ENCODE measurements around a stretch of chr19.

GRCh38 chr19:847774-848200, 4.3 kb upstream of the ELANE start:
- PRO-cap: no peak
- RAMPAGE, long total RNA, 2 experiments: no peak in any of the 2 experiments

GRCh38 chr19:903066-903579, 9.9 kb downstream of the R3HDM4 start:
- PRO-cap: no peak
- RAMPAGE, long total RNA, 2 experiments: no peak in any of the 2 experiments

DNA sequence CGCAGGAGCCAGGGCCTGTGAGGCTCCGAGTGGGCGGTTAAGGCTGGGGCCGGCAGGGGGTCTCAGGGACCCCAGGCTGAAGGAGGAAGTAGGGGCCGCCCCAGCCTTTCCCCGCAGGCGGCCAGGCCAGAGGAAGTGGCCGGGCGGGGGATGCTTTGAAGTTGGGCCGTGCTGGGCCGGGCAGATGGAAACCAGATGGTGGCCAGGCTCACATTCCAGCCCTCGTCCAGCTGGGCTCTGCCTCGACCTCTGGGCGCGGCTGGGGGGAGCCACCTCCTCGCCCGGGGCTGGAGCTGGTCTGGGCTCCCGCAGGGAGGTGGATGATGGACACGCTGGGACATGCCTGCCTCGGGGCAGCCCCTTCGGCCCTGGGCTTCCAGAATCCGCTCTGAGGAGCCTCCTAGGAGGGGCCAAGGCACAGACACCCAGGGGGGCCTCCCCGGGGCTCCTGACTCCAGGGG, 7.4 kb downstream of the ARID3A start:
- PRO-cap: no peak
- RAMPAGE, long total RNA, 2 experiments: no peak in any of the 2 experiments

- PRO-cap: no peak
- RAMPAGE, long total RNA, 2 experiments: no peak in any of the 2 experiments
These were observed 14.3 kb downstream of the ARID3A start for GRCh38 chr19:940122-940507.

GRCh38 chr19:1075463-1075927, 8.5 kb downstream of the ARHGAP45 start:
- PRO-cap: no peak
- RAMPAGE, long total RNA, 2 experiments: no peak in any of the 2 experiments

DNA sequence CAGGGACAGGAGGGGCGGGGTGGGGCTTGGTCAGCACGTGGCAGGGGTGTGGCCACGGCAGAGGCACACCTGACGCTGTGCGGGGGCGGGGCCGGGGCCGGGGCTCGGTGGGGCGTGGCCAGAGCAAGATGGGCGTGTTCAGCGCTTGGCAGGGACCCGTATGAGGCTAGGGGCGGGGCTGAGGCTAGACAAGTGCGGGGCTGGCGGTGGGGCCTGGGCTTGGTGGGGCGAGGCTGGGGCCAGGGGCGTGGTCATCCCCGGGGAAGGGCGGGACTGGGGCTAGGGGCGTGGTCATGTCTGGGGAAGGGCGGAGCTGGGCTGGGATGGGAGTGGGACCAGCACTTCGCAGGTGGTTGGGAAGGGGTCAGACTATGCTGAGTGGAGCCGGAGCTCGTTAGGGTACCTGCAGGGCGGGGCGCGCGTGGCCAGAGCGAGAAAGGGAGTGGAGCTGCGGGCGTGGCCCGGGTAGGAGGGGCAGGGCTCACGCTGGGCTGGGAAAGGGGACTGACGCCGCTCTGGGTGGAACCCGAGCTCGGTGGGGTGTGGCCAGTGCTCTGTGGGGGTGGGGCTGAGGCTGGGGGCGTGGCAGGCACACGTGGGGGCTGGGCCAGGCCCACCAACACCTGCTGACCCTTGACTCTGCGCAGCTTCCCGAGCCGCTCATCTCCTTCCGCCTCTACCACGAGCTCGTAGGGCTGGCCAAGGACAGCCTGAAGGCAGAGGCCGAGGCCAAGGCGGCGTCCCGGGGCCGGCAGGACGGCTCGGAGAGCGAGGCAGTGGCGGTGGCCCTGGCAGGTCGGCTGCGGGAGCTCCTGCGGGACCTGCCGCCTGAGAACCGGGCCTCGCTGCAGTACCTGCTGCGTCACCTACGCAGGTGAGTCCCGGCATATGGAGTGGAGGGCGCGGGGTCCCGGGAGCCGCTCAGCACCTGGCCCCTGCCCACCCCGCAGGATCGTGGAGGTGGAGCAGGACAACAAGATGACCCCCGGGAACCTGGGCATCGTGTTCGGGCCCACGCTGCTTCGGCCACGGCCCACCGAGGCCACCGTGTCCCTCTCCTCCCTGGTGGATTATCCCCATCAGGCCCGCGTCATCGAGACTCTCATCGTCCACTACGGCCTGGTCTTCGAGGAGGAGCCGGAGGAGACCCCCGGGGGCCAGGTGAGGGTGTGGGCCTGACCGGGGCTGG, 12.6 kb downstream of the POLR2E start:
- PRO-cap: no peak
- RAMPAGE, long total RNA, 2 experiments: no peak in any of the 2 experiments

GRCh38 chr19:1089634-1090525, 5.3 kb downstream of the POLR2E start:
- PRO-cap: no peak
- RAMPAGE, long total RNA, 2 experiments: no peak in any of the 2 experiments

- PRO-cap: bidirectional peak, plus-strand start at chr19:1131985, minus-strand start at chr19:1131885; bidirectional peak, plus-strand start at chr19:1132366, minus-strand start at chr19:1132279
- RAMPAGE, long total RNA, 2 experiments: start-site peak on the minus strand in 2 of 2 experiments, at chr19:1132115-1132334 at its widest, 92 to 264 reads per replicate
These were observed 28.2 kb downstream of the GPX4 start for GRCh38 chr19:1131697-1132600.

DNA sequence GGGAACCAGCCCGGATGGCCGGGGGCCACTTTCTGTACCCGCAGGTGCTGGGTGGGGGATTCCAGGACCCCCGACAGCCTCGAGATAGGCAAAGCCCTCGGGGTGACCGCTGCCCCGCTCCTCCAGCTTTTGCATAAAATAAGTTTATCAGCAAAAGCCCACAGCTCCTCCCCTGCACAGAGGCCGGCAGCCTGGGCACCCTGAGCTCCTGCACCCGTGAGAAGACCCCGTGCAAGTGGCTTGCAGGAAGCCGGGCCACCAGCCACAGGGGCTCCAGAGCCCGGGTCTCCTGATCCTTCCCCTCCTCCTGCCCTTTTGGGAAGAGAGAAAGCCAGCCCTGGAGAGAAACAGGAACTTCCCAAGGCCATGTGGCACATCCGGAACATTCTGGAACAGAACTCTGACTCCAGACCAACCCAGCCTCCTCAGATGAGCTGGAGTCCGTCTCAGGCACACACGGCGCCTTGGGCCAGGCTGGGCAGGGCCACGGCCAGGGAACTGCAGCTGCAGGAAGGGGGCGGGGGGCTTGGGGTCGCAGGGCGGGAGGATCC, 23.2 kb downstream of the SBNO2 start:
- PRO-cap: bidirectional peak, plus-strand start at position 428 of the sequence, minus-strand start at position 317 of the sequence
- RAMPAGE, long total RNA, 2 experiments: no peak in any of the 2 experiments

DNA sequence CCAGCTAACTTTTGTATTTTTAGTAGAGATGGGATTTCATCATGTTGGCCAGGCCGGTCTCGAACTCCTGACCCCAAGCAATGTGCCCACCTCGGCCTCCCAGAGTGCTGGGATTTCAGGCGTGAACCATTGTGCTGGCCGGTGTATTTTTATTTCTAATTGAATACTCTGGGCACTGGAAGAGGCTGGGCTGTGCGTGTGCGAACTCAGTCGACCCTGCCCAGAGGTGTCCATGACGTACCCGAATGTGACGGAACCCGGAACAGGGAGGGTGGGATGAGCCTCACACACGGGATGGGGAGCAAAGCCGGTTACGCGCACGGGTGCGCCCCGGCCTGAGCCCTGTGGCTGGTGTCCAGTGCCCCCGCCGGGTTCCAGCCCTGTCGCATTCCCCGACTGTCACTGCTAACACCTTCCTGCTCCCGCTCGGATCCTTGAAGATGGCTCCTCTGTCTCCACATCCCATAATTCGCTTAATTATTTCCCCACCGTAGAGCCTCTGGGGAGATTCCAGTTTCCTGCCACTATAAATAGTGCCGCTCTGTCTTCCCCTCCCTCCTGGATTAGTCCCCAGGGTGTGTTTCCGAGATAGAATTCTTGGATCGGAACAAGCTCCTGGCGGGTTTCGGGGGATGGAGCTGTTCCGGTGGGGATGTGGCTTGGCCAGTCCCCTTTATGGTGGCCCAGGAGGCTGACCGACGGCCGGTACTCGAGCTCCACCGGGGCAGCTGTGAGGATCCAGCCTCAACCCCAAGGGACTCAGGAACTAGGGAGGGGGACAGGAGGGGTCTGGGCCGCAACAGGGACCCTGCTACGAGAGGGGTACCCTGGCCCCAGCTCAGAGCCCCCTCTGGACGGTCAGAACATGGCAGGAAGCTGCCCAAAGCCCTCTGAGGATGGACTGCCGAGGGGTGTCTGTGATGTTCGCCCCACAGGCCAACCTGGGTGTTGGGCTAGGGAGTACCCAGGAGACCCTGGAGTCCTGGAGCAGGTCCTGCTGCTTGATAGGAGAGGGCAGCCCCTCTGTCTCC, 21.9 kb downstream of the SBNO2 start:
- PRO-cap: bidirectional peak, plus-strand start at position 621 of the sequence, minus-strand start at position 466 of the sequence
- RAMPAGE, long total RNA, 2 experiments: no peak in any of the 2 experiments

- PRO-cap: no peak
- RAMPAGE, long total RNA, 2 experiments: no peak in any of the 2 experiments
These were observed 9.2 kb downstream of the SBNO2 start for GRCh38 chr19:1164834-1165231.

GRCh38 chr19:1172668-1173427, 1.2 kb downstream of the SBNO2 start:
- PRO-cap: unidirectional peak, plus-strand start at chr19:1172839; bidirectional peak, plus-strand start at chr19:1172897, minus-strand start at chr19:1172850
- RAMPAGE, long total RNA, 2 experiments: start-site peak on the plus strand in 1 of 2 experiments, at chr19:1172926-1173049 at its widest, 6 reads per replicate

- PRO-cap: unidirectional peak, plus-strand start at chr19:1180767
- RAMPAGE, long total RNA, 2 experiments: no peak in any of the 2 experiments
These were observed 6.3 kb upstream of the SBNO2 start for GRCh38 chr19:1180152-1181014.

DNA sequence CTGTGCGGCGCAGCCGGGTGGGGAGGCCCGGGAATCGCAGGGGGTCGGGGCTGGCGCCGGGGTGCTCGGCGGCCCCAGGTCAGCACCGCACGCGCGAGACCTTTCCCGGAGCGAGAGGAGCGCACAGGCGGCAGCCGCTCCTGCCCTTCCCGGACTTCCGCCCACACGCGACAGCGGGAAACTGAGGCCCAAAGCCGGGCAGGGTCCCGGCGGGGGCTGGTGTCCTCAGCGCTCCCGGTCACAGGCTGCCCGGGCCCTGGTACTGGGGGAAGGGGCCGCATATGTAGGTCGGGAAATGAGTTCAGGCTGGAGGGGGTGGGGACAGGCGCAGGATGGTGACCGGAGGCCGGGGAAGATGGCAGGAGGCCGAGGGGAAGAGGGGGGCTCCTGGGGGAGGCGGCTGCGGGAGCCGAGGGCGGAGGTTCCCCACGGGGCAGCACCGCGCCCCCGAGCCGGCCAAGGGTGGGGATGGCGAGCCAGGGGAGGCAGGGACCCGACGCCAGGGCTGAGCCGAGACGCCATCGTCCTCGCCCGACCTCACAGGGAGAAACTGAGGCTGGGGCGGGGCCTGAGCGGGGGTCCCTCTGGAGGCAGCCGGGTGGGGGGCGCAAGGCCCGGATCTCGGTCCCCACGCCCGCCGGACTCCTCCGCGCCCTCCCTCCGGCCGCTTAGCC, 654 bp downstream of the CBARP start:
- PRO-cap: no peak
- RAMPAGE, long total RNA, 2 experiments: no peak in any of the 2 experiments

DNA sequence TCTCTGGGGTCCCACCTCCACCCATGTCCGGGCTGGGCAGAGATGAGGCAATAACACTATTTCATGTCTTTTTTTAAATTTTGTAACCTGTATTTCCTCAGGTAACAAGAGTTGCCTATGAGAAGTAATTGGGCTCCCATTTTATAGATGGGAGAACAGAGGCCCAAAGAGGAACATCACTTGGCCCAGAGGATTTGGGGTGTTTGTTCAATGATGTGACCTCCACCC, 9.3 kb upstream of the CIRBP start:
- PRO-cap: no peak
- RAMPAGE, long total RNA, 2 experiments: no peak in any of the 2 experiments

GRCh38 chr19:1260666-1261246, 8.4 kb upstream of the CIRBP start:
- PRO-cap: bidirectional peak, plus-strand start at chr19:1261133, minus-strand start at chr19:1260811
- RAMPAGE, long total RNA, 2 experiments: no peak in any of the 2 experiments

DNA sequence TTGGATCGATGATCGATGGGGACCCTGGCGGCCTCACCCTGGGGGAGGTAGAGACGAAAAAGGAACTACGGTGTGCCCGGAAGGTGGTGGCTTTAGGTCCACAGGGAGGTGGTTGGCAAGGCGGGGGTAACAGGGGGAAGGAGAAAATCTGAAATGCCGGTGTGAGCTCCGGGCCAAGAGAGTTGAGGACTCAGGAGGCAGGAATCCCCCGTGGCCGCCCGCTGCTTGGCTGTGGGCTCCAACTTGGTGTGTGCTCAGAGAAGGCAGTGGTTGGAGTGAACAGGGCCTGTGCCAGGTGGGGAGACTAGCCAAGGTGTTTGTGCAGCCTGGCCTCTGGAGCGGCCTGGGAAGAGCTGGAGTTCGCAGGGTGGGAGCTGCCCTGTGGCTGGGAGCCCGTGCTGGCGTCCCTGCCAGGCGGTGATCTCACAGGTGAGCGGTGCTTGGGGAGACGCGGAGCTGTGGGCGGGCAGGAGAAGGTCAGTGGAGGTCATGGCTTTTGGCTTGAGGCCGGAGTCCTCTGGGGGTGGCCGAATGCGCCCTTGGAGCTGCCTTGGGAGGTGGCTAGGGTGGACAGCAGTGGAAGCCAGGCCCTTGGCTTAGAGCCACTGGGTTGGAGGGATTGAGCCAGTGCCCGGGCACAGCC, 7.3 kb upstream of the CIRBP start:
- PRO-cap: bidirectional peak, plus-strand start at position 428 of the sequence, minus-strand start at position 277 of the sequence
- RAMPAGE, long total RNA, 2 experiments: no peak in any of the 2 experiments

GRCh38 chr19:1265694-1266291, 3.3 kb upstream of the CIRBP start:
- PRO-cap: no peak
- RAMPAGE, long total RNA, 2 experiments: no peak in any of the 2 experiments

- PRO-cap: no peak
- RAMPAGE, long total RNA, 2 experiments: no peak in any of the 2 experiments
These were observed 9.9 kb downstream of the EFNA2 start for GRCh38 chr19:1295654-1295962.

DNA sequence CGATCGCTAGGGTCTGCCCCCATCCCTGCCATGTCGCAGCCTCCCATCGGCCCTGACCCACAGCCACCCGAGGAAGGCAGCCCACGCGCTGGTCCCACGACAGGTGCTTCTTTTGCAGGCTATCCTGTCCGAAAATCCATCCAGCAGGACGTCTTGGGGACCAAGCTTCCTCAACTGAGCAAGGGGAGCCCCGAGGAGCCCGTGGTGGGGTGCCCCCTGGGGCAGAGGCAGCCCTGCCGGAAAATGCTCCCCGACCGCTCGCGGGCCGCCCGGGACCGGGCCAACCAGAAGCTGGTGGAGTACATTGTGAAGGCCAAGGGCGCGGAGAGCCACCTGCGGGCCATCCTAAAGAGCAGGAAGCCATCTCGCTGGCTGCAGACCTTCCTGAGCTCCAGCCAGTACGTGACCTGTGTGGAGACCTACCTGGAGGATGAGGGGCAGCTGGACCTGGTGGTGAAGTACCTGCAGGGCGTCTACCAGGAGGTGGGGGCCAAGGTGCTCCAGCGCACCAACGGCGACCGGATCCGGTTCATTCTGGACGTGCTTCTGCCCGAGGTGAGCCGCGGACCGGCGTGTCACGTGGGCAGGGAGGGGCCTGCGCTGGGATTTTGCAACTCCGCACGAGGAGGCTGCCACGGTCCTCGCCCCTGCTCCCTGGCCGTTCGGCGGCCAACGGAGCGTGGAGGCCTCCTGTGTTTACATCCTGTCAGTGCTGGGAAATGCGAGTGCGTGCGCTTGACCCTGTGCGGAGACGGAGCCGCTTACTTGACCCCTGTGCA, 13.0 kb upstream of the NDUFS7 start:
- PRO-cap: no peak
- RAMPAGE, long total RNA, 2 experiments: no peak in any of the 2 experiments